Endothelial cell (in vitro differentiated cells): ENCODE measurements around a stretch of chr19.

- PRO-cap: no peak
Observed at GRCh38 chr19:13022097-13022512, 26.8 kb downstream of the NFIX start.

GRCh38 chr19:13034668-13034878 lies 39.3 kb downstream of the NFIX start:
- PRO-cap: no peak

DNA sequence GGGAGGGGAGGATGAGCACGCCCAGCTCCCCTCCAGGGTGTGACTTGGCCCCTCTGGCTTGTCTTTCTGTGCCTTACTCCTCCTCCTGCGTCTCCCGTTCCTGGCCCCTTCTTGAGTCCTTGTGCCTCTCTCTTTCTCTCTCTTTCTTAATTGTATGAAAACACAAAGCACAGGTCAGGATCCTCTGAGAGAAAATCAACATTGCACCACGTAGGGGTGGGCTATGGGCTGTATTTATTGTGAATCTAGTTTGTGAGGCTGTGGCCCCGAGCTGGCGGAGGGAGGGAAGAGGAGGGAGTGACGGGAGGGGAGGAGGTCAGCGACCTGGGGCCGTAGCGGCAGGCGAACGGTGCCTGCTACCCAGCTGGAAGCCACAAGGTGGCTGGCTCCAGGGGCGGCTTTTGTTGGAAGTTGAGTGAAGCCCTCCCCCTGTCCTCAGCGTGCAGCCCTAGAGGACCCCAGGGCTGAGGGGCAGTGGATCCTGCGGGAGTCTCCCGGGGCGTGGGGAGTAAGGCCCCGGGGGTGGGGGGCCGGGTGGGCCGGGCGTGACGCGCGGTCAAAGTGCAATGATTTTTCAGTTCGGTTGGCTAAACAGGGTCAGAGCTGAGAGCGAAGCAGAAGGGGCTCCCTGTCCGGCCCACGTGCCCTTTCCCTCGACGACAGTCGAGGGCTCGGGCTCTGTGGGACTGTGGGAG lies 6.4 kb downstream of the LYL1 start:
- PRO-cap: bidirectional peak, plus-strand start at position 589 of the sequence, minus-strand start at position 299 of the sequence

DNA sequence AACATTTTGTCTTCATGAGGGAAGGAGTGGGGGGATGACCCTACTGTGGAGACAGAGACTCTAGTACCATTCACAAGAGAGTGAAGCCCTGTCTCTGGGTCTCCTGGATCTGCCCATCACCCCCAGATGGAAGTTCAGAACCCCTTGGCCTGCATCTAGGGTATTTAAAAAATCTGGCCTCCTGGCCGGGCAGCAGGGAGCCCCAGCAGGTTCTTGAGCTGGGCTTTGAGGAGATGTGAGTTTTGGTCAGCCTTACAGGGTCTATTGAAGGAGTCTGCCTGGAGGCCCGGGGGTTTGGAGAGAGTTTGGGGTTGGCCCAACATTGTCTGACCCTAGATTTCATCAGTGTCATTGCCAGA lies 3.2 kb downstream of the NACC1 start:
- PRO-cap: no peak

DNA sequence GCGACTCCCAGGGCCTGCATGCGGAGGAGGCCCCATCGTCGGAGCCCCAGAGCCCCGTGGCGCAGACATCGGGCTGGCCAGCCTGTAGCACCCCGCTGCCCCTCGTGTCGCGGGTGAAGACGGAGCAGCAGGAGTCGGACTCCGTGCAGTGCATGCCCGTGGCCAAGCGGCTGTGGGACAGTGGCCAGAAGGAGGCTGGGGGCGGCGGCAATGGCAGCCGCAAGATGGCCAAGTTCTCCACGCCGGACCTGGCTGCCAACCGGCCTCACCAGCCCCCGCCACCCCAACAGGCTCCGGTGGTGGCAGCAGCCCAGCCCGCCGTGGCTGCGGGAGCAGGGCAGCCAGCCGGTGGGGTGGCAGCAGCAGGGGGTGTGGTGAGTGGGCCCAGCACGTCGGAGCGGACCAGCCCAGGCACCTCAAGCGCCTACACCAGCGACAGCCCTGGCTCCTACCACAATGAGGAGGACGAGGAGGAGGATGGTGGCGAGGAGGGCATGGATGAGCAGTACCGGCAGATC lies 14.5 kb downstream of the STX10 start:
- PRO-cap: no peak

- PRO-cap: no peak
Observed at GRCh38 chr19:13139159-13140358, 10.6 kb downstream of the STX10 start.

DNA sequence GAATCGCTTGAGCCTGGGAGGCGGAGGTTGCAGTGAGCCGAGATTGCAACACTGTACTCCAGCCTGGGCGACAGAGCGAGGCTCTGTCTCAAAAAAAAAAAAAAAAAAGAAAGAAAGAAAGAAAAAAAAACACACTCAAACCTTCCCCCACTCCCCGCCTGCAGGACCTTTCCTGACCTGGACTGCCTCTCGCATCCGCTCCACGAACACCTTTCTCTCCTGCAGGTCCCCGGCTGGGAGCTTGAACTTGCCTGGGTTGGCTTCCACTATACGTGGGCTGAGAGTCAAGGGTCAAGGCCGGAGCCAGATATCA lies 897 bp downstream of the STX10 start:
- PRO-cap: no peak

DNA sequence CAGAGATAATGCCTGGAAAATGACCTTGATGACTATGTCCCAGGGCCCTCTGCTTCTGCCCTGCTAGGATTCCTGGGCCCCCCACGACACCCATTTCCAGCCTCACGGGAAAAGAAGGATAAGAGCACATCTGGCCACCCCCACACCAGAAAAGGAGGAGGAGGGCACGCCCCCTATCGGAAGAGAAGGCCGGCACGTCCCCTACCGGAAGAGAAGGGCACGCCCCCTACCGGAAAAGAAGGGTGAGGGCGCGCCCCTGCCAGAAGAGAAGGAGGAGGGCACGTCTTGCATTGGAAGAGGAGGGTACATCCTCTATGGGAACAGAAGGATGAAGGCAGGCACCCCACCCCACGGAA lies 84.3 kb downstream of the IER2 start:
- PRO-cap: no peak

- PRO-cap: no peak
Observed at GRCh38 chr19:13398765-13399153, 107.5 kb downstream of the CACNA1A start.

DNA sequence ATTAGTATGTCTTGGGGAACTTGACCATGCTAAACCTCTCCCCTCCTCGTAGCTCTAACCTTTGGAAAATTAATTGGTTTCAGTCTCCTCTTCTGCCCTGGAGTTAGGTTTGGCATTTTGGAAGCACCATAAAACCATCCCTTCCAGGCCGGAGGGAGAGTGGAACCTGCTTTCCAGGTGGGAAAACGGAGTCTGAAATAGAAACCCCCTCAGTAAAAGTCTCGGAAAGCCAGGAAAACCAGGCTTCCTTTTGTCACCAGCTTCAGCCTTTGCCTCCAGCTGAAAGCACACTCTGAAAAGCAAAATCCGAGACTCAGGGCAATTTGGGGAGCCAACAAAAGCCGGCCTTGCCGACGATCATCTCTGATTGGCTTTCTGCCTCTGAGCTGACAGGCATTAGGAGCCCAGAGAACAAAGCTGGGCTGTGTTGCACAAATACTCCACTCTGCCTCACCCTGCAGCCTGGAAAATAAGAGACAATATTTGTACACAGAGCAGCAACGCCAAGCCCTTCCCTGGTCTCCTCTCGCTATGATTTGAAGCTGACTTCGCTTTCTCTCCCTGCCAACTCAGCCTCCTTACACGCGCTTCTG lies 47.0 kb downstream of the CACNA1A start:
- PRO-cap: no peak

- PRO-cap: no peak
Observed at GRCh38 chr19:13727829-13728326, 19.8 kb upstream of the YJU2B start.

- PRO-cap: no peak
Observed at GRCh38 chr19:13778757-13779573, 4.7 kb downstream of the C19orf53 start.

- PRO-cap: no peak
Observed at GRCh38 chr19:13794332-13794852, 851 bp upstream of the ZSWIM4 start.

DNA sequence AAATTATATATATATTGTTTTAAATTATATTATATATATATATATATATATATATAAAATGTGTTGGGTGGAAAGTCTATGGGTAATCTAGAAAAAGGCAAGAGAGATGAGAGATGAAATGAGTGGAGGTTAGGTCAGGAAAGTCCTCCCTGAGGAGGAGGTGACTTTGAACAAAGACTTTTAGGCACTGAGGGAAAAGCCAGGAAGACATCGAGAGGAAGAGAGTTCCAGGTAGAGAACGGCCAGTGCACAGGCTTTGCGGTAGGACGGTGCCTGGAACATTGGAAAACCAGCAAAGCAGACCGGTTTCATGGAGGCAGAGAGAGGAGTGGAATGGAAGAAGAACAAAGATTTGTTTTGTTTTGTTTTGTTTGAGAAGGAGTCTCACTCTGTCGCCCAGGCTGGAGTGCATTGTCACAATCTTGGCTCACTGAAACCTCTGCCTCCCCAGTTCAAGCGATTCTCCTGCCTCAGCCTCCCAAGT lies 31.2 kb upstream of the NANOS3 start:
- PRO-cap: bidirectional peak, plus-strand start at position 192 of the sequence, minus-strand start at position 189 of the sequence

GRCh38 chr19:13884726-13885738 lies 8.1 kb downstream of the NANOS3 start:
- PRO-cap: no peak

DNA sequence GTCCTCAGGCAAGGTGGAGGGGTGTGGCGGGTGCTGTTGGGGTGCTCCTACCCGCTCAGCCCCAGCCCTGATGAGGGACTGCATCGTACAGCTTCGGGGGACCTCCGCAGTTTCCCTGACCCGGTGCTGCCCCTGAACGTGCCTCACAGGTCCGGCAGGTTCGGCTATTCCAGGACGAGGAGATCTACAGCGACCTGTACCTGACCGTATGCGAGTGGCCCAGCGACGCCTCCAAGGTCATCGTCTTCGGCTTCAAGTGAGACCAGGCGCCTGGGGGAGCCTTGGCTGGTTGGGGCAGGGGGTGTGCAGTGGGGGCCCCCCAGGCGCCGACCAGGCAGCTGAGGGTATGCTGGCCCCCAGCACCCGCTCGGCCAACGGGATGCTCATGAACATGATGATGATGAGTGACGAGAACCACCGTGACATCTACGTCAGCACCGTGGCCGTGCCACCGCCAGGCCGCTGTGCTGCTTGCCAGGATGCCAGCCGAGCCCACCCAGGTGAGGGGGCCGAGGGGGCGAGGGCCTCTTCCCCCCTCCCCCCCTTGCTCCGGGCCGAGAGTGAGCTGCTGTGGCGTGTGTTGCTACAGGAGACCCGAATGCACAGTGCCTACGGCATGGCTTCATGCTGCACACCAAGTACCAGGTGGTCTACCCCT lies 3.6 kb downstream of the DCAF15 start:
- PRO-cap: no peak

DNA sequence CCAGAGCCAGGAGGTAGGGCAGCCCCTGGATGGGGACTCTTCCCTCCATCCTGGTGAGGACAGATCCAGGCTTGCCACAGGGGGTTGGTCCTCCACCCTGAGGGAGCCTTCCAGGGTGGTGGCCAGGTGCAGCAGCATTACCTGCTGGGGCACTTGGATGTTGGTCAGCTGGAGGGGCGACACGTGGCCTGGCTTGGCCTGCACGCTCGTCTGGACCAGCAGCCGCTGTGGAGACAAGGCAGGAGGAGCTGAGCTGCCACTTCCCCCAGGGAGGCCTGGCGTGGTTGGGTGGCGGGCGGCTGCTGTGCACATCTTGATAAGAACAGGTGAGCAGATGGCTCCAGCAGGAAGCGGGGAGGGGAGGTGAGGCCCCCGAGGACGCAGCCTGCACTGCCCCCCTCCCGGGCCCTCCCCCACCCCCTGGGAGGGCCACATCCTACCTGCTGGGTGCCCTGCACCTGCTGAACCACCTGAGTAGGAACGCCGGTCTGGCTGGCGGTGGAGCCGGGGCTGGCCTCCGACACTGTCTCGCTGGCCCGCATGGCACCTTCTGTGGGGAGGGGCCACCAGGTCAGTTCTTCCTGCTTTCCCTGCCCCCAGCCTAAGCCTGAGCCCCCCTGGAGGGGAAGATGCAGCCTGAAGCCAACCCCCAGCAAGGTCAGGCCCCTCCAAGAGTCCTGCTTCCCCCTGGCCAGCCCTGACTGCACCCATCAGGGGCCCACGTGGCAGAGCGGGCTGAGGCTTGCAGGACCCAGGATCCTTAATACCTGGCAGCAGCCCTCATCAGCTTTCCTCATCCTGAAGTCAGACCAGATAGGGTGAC lies 22.9 kb downstream of the RFX1 start:
- PRO-cap: no peak

DNA sequence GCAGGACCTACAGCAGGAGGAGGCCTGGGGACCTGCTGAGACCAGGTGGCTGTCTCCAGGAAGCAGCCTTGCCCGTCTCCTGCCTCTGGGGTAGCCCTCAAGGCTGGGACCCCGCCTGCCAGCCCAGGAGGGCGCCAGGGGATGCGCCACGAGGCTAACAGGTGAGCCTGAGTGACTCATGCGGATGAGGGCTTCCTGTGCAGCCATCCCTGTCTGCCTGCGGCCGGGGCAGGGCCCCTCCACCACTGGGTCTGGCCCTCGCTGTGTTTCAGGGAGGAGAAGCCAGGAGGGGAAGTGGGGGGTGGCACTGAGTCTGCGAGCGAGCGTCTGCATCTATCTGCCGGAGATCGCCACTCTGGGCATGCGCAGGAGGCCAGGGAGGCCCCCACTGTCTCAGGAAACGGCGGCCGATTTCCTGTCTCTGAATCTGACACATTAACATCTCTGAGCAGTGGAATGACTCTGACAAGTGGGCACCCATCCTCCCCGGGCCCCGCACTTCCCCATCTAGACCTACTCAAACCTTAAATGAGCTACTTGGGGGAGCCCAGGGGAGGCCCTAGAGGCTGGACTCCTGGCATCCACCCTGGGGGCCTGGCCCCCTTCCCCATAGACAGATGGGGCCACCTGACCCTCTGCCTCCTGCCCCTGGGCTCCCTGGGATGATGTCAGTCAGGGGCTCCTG lies 19.7 kb downstream of the RFX1 start:
- PRO-cap: bidirectional peak, plus-strand start at position 438 of the sequence, minus-strand start at position 253 of the sequence; bidirectional peak, plus-strand start outside the sequence, minus-strand start at position 637 of the sequence

DNA sequence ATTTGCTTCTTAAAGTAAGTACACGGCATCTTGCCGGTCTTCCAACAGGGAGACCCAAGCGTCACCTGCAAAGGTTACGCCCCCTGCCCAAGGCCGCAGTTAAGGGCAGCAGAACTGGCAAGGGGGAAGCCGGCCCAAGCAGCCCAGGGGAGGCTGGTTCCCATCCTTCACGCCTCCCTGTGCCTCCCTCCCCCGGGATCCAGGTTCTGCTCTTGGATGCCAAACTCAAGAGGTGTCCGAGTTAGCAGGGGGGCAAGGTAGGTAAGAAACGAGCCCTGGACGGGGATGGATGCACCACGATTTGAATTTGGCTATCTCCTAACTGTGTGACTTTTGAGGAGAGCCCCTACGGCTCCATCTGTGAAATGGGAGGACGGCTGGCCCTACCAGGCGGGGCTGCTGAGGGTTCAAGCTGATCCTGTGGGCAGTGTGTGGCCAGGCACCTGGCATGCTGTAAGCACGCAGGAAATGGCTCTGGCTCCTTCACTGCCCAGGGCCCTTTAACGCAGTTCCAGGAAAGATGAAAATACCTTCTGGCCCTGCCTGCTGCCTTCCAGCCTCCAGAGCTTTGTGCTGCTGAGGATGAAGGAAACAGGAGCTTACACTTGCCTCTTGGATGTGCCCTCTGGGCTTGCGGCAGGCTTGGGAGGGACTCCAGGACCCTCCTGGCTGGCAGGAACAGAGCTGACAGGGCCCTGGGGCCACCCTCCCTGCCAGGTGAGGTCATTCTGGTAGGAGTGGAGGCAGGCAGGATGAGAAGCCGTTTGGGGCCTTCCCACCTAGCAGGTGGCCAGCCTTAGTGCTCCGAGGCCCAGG lies 8.9 kb downstream of the RFX1 start:
- PRO-cap: no peak

GRCh38 chr19:14042516-14043437 lies 11.2 kb downstream of the IL27RA start:
- PRO-cap: bidirectional peak, plus-strand start at chr19:14042889, minus-strand start at chr19:14042819; bidirectional peak, plus-strand start at chr19:14043252, minus-strand start at chr19:14043056